Natural killer cell (primary cell): ENCODE measurements around the genes SLC6A13 and WNK1.

- PRO-cap, result no peak
Observed at GRCh38 chr12:19103-19457, 47.5 kb upstream of the IQSEC3 start.

GRCh38 chr12:31248-31470 lies 35.4 kb upstream of the IQSEC3 start:
- PRO-cap, result no peak

GRCh38 chr12:182007-183035 lies 31.6 kb downstream of the SLC6A12 start:
- PRO-cap, result no peak

- PRO-cap, result no peak
Observed at GRCh38 chr12:262570-263191, at the start of gene SLC6A13. Gene SLC6A13 (minus strand): TSS chr12:262836.

- PRO-cap, result no peak
Observed at GRCh38 chr12:286393-286771, 23.7 kb upstream of the SLC6A13 start.

DNA sequence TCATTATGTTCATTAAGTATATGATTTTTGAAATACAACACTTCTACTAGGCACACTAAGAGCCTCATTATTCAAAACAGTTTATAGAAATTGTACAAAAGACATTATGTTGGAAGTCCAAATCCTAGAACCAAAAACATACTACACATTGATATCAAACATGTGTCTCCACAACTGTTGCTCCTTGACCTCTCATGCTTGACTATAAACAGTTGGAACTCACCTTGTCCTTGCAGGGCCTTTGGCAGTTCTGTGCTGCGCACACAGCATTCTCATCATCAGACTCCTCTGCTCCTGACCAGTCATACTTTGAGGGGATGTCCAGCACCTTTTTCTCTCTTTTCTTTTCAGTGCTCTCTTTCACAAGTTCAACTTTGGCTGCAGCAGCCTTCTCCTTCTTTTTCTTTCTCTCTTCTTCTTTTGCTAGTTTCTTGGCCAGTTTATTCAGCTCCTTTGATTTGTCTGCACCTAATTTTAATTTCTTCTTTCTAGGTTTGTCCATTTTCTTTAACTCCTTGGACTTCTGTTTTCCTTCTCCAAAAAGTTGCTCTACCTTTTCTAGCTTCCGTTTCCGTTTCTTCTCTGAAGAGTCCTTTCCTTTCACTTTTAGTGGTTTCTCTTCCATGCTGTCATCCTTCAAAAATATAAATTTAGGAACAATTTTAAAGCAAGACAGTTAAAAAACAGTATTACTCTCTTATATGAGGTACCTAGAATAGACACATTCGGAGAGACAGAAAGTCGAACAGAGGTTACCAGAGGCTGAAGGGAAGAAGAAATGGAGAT lies 30.1 kb upstream of the SLC6A13 start:
- PRO-cap, result no peak

GRCh38 chr12:469035-469346 lies 9.3 kb downstream of the B4GALNT3 start:
- PRO-cap, result no peak

GRCh38 chr12:526968-527784 lies 67.4 kb downstream of the B4GALNT3 start:
- PRO-cap, result no peak

DNA sequence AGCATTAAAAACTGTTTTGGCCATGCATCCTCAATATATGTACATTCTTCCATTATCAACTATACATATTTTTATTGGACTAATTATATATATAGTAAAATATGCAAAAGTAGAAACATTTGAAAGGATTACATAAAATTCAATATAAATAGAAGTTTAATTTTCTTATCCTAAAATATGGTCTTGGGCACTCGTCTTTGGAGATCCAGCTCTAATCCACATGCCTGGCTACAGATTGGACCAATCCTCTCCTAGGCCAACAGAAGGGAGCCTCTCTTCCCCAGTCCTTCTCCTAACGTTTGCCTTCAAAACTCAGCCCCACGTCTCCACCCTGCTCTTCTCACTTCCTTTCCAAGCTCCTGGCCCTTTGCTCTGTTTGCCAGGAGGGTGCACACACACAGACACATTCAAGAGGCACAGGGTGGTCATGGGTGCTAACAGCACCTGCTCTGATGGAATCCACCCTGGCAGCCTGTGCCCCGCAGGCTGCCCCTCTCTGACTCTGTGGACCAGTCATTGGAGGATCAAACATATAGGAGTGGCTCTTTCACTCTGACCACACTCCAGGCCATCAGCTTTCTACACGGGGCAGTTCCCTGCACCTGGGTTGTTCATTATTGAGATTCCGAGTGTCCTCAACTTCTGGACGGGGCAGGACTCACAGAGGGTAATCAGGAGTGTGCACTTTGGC lies 95.0 kb downstream of the NINJ2 start:
- PRO-cap, result no peak

DNA sequence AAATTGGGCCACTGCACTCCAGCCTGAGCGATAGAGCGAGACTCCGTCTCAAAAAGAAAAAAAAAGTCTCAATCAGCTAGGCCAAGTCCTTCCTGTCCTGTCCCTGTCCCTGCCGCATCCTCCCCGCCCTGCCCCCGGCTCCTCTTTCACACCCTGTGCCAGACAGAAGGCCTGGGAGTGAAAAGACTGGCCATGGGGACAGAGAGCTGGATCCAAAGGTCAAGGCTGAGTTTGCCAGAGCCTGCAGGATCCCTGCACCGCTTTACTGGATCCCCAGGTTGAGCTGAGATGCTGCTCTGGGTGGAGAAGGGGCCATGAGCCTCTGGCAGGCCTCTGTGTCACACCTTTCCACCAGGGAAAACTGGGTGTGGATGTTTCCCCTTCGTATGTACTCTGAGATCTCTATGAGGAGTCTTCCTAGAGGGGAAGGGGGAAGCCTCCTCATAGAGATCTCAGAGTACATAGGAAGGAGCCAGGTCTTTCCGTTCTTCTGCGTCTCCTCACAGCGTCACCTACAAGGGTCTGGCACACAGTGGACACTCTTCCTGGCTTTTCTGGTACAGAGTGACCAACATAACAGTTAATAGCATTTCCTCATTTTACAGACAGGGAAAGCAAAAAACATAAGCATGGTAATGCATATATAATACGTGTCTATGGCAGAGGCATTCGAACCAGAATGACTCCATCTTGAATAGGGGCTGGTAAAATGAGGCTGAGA lies 35.2 kb downstream of the NINJ2 start:
- PRO-cap, result no peak

DNA sequence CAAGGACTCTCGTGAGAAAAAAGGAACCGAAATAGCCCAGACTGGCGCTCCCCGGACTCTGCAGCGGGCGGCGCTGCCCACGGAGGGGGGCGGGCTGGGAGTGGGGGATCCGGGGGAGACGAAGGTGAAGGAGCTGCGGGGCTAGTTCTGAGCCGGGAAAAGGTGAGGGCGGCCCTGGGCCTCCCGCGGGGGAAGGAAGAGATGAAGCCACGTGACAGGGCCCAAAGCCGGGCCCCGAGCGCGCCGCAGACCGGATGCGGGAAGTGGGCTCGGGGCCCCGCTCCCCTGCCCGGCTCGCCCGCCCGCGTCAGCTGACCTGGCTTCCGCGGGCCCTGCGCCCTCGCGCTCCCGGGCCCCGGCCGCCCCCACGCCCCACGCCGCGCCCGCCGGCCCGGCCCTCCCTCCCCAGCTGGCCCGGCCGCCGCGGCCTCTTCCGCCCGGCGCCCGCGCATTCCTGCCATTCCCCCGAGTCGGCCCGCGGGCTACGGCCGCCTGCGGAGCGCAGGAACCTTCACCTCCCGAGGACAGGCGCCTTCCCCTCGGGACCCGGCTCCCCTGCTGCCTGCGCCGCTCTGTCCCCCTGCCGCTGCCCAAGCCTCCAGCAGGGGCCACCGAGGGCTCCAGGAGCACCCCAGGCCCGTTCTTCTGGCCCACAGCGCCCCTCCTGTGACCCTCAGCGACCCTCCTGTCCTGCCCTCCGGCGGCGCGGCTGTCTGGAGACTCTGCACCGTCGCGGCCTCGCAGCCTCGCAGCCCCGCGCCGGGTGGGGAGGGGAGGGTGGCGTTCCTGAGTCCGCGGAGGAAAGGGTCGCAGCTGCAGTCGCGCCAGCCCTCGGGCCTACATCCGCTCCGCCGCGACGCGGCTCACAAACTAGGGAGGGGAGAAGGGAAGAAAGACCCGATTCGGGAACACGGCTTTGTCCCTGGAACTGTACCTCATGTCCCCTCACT lies 20.4 kb downstream of the NINJ2 start:
- PRO-cap, result bidirectional peak, plus-strand start at position 103 of the sequence, minus-strand start at position 60 of the sequence; bidirectional peak, plus-strand start at position 429 of the sequence, minus-strand start at position 256 of the sequence; bidirectional peak, plus-strand start at position 816 of the sequence, minus-strand start at position 574 of the sequence

- PRO-cap, result bidirectional peak, plus-strand start at chr12:643723, minus-strand start at chr12:643633
Observed at GRCh38 chr12:643527-644134, 19.6 kb downstream of the NINJ2 start.

- PRO-cap, result no peak
Observed at GRCh38 chr12:724394-724861, 28.0 kb upstream of the WNK1 start.

- PRO-cap, result no peak
Observed at GRCh38 chr12:728747-729212, 23.6 kb upstream of the WNK1 start.

- PRO-cap, result unidirectional peak, plus-strand start at chr12:752593; bidirectional peak, plus-strand start at chr12:753163, minus-strand start at chr12:753165
Observed at GRCh38 chr12:752514-753313, at the start of gene WNK1. Gene WNK1 (plus strand): TSS chr12:752579.

DNA sequence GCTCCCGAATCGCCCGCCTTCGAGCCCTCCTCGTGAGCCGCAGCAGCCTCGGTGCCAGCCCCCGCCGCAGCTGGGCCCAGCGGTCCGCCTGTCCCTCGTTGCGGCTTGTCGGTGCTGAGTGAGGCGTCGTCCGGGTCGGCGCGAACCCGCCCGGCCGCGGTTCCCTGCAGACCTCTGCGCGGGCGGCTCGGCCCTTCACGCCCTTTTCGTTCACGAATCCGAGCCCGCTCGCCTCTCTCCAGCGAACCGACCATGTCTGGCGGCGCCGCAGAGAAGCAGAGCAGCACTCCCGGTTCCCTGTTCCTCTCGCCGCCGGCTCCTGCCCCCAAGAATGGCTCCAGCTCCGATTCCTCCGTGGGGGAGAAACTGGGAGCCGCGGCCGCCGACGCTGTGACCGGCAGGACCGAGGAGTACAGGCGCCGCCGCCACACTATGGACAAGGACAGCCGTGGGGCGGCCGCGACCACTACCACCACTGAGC lies 975 bp downstream of the WNK1 start:
- PRO-cap, result no peak

GRCh38 chr12:857040-857548 lies 92.4 kb downstream of the RAD52 start:
- PRO-cap, result no peak

DNA sequence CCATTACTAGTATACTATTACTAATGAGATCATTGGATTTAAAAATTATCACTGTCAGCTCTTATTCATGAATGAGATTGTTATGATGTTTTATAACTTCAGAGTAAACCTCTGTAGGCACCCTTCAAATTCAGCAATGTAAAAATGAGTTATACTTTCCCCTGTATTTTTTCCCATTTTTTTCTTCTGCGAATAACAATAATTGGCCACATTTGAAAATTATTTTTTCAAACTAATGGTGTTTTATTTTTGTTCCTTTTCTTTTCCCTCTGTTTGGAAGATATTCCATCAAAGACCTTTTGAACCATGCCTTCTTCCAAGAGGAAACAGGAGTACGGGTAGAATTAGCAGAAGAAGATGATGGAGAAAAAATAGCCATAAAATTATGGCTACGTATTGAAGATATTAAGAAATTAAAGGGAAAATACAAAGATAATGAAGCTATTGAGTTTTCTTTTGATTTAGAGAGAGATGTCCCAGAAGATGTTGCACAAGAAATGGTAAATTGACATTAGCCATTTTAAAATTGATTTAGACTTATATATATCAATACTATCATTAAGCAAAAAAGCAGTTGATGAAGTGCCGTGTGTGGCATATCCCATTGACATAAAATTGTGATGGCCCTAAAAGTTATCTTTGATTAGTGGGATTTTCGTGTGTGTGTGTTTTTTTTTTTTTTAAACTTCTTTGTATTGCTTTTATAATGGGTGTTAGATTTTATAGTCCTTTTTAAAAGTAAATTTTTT lies 90.4 kb downstream of the RAD52 start:
- PRO-cap, result no peak

DNA sequence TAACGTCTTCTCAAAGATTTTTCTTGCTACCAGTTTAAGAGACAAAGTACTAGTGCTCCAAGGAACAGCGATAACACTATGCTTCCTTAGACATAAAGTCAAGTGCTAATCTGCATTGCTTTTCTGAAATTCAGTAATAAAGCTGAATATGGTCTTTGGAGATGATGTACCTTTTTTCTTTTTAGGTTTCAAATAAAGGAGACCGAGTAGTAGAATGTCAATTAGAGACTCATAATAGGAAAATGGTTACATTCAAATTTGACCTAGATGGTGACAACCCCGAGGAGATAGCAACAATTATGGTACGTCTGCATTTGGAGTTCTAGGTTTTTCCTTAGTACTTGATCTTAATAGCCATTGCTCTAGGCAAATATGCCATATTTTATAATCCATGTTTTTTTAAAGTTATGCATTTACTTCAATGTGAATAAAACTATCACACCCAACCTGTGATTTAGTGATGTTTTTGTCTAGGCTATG lies 66.7 kb downstream of the RAD52 start:
- PRO-cap, result no peak

- PRO-cap, result no peak
Observed at GRCh38 chr12:1281711-1282344, 290.8 kb downstream of the ERC1 start.